ENCODE measurements around the genes ETV3L, CD5L and CD1E.

DNA sequence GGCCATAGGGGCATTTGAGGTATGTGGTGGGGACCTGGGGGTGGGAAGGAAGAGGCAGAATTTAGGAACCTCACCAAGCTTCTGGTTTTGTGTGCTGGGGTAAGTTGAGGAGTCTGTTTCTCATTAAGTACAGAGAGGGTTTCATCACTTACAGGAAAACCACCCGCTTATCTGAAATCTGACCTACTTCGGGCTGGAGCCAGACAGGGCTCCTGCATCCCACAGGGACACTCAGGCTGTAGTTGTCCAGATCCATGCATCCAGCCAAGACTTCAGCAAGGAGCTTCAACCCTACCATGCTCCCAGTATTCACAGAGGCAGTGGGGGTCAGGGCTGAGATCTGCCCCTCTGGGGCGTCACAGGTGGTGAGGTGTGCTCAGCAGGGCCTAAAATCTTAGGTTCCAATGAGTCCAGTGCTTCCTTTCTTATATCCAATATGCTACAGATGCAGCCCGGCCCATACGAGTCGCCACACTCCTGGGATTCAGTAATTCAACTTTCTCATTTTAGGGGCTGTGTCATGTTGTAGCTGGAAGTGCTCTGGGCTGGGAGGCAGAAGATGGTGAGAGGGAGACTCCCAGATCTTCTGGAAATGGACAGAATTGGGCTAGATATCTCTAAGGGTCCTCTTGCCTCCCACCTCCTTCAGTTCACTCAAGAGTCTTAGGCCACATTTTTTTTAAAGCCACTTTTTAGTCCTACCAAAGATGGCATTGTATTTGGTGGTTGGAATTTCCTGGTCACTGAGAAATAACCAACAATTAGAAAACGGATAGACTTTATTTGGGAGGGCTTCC lies 14.9 kb downstream of the SH2D2A start:
- PRO-cap, result no peak

DNA sequence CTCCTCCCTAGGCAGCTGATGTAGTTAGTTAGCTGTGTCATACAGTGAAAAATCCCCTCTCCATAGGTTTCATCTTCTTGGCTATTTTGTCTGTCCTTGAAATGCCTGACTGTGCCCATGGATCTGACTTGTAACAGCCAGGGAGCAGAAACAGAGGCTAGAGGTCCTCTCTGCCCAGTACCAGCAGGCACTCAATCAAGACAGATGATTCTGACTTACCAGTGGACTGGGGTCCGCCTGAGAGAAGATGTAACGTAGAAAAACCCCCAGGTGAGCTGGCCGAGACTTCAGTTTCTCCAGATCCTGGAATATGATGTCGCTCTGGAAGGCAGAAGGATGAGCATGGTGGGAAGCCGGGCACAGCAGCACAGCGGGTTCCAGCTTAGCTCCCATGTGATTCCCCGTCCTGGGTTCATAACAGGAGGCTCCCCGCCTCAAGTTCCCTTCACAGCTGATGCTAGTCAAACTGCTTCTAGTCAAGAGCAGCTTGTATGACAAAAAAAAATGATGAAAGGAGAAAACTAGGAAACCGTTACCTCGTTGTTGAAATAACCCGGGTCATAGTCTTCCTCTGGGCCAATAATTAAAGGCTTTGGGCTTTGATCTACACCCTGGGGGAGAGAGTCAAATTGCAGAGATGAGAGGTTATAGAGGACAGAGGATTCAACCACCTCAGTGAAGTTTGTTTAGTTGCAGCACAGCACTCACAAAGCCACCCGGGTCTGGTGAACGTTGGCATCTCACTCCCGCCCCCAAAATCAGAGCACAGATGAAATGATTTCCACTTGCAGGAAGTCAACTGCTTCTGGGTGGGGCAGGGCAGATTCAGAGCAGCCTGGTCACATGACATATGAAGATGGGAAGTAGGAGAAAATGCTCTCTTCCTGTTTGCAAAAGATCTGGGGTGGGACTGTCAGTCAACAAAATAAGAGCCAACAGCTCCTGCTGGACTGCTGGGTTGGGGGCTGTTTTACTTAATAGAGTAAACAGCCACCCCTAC lies 42.9 kb downstream of the LRRC71 start:
- PRO-cap, result no peak

GRCh38 chr1:157099664-157100057 lies at the start of gene ETV3L:
Gene ETV3L (minus strand): TSS chr1:157099808.
- PRO-cap, result no peak

GRCh38 chr1:157153857-157154281 lies 15.7 kb upstream of the ETV3 start:
- PRO-cap, result no peak

DNA sequence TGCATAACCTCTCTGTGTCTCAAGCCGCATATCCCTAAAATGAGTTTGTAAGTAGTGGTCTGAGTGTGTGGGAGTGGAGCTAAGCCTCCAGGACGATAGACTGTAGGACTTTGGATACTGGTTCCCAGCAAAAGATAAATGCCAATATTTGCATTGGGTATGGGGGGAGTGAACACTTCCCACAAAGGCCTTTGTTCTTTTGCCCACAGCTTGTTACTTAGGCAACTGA lies 102.3 kb upstream of the ETV3 start:
- PRO-cap, result no peak

- PRO-cap, result no peak
These were observed 12.0 kb downstream of the FCRL5 start for GRCh38 chr1:157540295-157540755.

- PRO-cap, result no peak
These were observed 26.4 kb upstream of the FCRL3 start for GRCh38 chr1:157726878-157727416.

DNA sequence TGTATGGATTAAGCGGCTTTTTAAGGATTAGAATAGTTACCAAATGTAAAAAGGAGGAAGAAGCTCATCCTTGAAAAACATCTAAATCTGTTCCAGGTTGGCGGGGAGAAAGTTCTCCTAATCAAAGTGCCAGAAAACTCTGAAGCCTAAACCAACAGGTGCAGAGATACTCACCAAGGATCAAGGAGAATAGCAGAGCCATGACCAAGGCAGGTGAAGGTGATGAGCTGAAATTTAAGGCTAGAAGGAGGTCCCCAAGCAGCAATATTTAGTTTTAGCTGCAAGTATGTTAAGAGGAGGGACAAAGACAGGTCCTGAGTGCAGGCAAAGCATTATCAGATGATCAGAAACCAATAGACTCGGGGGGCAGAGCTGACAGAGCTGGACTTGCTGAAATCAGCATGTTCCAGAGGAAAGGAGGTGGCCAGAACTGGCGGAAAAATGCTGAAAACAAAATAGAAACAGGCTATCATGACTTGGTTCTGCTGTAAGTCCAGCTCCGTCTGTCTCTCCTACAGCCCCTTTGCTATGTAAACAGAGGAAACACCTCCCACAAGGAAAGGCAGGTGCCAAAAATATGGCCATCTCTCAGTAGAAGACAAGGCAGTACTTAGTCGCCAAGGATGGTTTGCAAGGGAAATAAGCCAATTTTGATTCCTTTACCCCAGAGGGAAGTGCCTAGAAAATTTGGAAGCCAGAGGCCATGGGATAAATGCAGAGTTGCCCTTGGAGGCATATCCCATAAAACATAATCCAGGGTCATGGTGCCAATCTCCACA lies at the start of gene CD5L:
CD5L (minus strand) TSS at position 309 of the 779 bp plus-strand sequence.
- PRO-cap, result no peak

DNA sequence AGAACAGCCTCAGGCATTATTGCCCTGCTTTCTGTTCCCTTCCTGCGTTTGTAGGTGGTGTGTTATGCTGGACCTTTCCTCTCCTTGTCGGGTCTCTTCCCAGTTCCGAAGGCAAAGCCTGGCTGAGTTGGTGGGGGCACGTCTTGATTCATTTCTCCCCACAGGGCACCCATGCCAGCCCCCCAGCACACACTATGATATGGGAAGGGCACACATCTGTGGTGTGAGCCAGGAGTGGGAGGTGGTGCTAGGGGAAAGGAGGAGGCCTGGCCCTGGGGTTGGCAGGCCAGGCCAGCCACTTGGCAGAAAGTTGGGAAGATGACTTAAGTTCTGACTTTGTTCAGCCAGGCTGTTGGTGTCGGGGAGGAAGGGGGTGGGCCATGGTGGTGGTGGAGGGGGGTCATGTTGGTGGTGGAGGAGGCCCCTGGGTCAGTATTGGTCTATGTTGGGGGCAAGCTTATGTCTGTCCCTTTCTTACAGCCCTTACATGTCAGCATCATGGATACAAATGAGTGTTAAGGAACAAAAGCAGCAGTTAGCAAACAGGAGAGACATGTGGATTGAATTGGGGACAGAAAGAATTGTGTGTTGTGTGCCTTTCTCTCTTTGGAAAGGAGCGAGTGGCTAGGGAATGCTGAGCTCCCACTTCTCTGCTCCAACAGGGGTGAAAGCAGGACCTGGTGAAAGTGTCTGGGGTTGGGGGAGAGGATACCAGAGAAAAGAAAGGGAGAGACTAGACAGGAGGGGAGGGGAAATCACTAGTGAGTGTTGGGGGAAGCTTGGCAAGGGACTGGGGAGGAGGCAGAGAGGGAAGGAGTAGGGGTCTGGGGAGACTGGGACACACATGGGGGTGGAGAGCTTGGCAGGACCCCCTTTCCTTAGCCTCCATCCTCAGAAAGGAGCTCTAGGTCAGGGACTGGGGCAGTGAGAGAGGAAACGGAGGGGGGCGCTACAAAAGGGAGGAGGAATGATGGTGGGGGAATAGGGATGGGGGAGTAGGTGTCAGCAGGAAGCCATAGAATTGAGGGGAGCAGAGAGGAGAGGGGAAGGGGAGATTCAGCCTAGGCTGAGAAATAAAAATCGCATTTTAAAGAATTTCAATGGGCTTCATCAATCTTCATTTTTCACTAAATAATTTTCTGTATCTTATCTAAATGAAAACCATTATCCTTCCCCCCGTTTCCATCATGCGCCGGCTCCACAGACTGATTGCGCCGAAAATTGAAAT lies 2.1 kb downstream of the KIRREL1 start:
- PRO-cap, result no peak

GRCh38 chr1:158001035-158001699 lies 7.7 kb downstream of the KIRREL1 start:
- PRO-cap, result no peak

- PRO-cap, result no peak
These were observed 20.3 kb downstream of the KIRREL1 start for GRCh38 chr1:158013625-158014326.

DNA sequence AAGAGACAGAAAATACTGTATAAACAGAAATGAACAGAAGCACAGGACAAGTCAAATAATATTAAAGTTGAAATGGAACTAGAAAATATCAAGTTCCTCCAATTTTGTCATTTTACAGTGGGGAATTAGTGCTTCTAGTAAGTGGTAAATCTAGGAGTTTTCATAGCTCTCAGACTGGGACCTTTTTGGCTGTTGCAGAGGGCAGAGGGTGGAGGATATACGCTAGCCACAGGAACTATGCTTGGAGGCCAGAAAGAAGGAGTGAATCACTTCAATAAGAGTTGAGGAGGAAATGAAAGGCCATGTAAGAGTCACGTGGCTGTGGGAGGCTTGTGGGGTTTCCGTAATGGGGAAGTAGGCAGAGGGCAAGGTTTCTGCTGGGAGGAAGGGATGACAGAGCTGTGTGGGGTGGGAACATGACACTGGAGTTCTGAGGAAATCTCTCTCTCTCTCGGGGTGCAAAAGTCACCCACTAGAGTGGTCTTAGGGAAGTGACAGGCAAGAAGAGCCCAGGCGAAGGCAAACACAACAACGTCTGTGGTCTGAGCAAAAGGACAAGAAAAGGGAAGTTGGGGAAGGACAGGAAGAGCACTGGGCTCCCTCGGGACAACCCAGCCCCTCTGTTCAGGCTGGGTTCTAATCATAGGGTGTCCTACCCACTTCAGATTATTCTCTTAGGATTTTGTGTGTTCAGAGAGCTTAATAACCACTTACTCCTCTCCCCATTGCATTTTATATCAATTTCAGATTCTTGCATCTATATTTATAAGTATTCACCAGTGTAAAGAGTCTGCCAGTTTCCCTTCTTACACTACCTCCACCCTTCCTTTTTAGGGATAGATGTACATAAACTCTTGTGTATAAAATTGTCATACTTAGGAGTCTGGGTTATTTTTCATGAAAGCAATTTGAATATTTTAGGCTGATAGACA lies 3.9 kb upstream of the CD1C start:
- PRO-cap, result no peak

- PRO-cap, result no peak
These were observed at the start of gene CD1E for GRCh38 chr1:158353616-158354029. Gene CD1E (plus strand): TSS chr1:158353894.

- PRO-cap, result no peak
These were observed 20.6 kb downstream of the AIM2 start for GRCh38 chr1:159055853-159056410.

DNA sequence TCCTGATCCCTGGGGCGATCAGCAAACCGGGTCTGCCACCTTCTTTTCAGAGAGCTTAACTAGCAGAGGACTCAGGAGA lies 93 bp downstream of the AIM2 start:
- PRO-cap, result no peak

DNA sequence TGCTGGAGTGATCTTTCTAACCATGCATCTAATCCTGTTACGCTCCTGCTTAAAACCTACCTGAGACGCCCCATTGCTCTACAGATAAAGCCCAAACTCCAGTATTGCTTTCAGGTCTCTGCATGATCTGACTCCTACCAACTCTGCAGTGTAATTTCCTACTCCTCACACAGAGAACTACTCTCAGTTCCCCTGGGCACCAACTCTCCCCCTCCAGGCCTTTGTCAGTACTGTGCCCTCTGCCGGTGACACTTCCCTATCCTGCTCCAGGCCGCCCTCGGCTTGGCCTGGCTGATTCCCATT lies 2.5 kb downstream of the SLAMF8 start:
- PRO-cap, result no peak

GRCh38 chr1:159854741-159855404 lies 7.6 kb downstream of the VSIG8 start:
- PRO-cap, result no peak

DNA sequence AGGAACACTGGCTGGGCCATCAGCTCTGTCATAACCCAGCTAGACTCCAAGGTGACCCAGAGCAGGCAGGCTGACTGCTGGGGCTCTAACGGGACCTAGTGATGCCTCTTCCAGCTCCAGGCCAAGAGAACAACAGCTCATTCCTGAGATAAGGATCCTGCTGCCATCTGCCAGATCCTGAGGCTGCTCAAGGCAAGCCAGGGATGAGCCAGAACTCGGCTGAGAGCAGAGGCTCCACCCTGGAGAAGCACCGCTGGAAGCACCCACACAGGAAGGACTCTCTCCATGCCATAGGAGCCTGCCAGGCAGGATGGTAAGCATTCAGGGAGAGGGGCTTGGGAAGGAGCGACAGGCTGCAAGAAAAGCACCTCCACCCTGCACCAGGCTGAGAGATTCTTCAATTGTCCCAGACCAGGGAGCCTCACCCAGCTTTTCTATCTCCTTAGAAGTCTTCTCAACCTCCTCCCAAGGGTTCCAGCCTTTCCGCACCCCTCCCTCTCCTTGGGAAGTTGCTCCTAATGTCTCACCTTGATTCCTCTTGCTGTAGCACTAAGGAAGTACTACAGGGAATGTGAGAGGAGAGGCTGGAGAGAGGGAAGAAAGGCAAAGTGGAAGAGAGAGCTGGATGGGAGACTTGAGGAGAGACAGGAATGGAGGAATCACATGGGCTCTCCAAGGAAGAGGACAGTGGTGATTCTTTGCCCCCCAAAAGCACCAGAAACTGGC lies 1.8 kb downstream of the VSIG8 start:
- PRO-cap, result no peak

- PRO-cap, result no peak
These were observed 275 bp downstream of the CFAP45 start for GRCh38 chr1:159899824-159899955.

- PRO-cap, result no peak
These were observed 9.1 kb downstream of the IGSF9 start for GRCh38 chr1:159936283-159936684.